Sciatic nerve (tissue), 1 donor: ENCODE results near the genes FAM131B, NOBOX, EZH2 and ZNF212.

DNA sequence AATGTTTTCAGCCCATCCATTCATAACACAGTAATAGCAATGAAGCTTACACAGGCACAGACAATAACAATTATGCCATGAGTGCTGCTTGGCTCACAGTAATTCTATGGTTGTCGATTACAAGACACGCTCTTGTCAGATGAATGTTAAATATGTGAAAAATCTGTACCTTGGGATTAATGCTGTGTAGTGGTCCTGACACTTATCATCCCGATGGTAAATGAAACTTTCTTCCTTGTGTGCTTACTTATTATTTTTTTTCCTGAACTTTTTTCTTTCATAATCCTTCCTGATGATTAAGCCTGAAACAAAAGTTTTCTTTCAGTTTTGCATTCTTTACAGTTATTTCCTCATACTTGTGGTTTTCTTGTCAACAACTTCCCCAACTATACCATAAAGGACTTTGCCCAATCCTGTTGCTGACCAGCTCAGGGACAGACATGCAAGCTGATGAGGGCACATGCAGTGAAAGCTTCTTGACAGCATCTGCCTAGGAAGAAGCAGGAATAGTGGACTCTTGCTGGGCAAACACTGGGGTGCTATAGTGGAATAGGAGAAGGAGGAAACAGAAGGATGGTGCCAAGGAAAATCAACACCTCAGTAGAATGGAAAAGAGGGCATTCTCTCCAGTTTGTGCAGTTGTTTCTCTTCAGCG, 6.8 kb upstream of the MGAM2 start:
- PRO-cap, result no peak

DNA sequence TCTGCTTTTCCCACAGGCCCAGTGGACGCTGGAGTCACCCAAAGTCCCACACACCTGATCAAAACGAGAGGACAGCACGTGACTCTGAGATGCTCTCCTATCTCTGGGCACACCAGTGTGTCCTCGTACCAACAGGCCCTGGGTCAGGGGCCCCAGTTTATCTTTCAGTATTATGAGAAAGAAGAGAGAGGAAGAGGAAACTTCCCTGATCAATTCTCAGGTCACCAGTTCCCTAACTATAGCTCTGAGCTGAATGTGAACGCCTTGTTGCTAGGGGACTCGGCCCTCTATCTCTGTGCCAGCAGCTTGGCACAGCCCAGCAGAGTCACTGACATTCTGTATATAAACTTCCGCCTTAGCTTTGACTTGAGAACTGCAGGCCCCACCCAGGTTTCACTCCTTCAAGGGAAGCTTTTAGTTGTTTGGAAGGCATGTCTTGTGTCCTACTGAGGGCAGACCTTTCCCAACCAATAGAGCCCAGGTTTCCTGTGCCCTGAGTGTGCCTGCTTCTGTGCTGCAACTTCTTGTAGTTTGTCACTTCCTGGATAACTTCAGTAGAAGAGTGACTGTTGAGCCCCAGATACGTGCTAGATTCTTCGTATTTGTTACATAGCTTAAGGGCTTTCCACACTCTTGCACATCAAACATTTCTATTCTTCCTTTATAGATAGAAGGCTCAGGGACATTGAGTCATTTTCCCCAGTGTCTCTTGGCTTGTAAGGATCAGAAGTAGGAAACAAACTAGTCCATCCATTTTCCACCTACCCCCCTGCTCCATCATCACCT, 228.8 kb upstream of the PRSS1 start:
- PRO-cap, result no peak

GRCh38 chr7:142563464-142563965, 185.8 kb upstream of the PRSS1 start:
- PRO-cap, result no peak

DNA sequence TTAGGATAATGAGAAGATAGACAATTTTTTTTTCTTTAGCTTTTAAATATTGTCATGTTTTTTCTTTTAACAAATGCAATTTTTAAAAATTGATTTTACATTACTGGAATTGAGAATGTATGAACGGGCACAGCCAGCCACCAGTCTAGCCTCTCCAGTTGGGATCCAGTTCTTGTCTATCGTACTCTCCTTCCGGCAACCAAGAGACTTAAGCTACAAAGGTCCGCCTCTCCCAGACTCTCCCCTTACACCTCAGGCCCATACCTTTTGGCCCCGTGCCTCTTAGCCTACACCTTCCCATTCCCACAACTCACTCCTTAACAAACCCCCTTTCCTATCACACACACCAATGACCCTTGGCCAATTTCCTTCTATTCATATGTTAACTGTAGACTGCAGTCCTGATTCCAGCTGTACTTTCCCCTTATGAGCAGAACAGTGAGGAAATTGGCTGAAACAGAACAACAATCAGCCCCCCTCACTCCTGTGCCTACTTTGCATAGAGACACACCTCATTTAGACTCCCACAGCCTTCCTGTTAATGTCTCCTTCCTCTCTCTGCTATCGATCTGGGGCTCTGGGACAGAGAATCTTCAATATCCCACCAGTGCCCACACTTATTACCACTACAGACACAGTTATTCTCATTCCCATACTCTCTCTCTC, 1.4 kb upstream of the TMEM139 start:
- PRO-cap, result no peak

GRCh38 chr7:143362108-143363197, at the start of gene FAM131B:
Gene FAM131B (minus strand): TSS chr7:143362713.
- PRO-cap, result unidirectional peak, minus-strand start at chr7:143362740

DNA sequence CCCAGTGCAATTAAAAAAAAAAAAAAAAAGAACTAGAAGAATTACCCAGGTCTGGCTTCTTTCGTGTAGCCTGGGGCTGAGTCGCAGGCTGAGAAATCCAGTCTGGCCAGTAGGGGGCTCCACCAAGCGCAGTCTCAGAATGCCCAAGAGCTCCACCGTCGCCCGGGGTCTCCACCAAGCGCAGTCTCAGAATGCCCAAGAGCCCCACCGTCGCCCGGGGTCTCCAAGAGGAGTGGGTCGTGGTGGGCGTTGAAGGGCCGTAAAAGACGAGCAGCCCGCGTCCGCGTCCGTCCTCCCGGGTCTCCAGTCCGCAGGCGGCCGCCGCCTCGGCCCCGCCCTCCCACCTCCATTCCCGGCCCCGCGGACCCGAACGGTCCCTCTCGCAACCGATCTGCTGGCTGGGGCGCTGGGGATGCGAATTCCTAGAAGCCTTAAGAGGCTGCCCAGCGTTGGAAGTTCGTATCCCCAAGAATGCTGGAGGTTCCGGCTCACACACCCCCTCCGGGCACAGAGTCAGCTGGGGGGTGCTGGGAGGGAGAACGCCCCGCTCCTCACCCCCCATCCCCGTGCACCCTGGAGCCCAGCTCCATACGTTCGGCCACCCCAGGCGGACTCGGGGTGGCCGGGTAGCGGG, 807 bp upstream of the ZYX start:
- PRO-cap, result bidirectional peak, plus-strand start at position 155 of the sequence, minus-strand start outside the sequence; bidirectional peak, plus-strand start at position 349 of the sequence, minus-strand start at position 393 of the sequence

GRCh38 chr7:143391769-143392865, 11.0 kb downstream of the ZYX start:
- PRO-cap, result no peak

DNA sequence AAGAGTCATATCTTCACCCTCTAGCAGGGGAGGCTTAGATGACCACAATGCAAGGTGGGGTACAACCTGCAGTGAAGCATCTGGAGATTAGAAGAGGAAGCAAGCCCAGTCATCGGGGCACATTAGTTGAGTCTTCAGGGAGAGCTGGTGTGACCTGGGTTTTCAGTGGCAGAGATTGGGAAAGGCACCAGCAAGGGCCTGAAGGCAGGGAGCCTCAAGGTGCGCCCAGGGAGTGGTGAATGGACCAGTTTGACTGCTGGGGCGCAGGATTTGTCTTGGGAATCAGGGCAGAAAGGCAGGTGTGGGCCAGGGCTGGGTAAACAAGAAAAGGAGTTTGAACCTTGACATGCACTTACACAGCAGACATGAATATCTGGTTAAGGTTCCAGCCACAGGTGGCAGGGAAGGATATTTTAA, 574 bp upstream of the EPHA1 start:
- PRO-cap, result no peak

DNA sequence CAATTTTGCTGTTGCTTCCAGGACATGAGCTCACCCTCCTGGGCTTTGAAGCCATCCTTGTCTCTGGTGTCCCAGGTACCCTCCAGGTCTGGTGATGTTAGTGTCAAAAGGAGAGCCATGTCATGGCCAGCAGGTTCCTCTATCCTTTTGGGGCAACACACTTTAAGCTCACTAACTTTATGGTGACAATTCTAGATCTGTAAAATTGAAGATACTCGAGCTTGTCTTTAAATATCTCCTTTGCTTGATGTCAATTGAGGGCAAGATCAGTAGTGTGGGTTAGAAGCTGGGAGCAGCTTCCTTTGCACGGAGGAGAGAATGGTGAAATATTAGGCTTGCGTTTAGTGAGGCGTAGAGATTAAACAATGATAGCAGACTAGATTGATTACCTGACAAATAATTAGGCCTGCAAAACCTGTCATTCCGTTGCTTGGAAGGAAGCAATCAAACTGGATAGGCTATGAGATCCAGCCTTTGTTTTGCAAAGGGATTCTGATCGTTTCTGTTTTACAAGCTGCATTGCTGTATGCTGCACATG, at the start of gene NOBOX:
TSS of gene NOBOX (minus strand) at position 119 of the 538 bp plus-strand sequence.
- PRO-cap, result no peak

GRCh38 chr7:145681207-145681557, 435.4 kb upstream of the CNTNAP2 start:
- PRO-cap, result no peak

DNA sequence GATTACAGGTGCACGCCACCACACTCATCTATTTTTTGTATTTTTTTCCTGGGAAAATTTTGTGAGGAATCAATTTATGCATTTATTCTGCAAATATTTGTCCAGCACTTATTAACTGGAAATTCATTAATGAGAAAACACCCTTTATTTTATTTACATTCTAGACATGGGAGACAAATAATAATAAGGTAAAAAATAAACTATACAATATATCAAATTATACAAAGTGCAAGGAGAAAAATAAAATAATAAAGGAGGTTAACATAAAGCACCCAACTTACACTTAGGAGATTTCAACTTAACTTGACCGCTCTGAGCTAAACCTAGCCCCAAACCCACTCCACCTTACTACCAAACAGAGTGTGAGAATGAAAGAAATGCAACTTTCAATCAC, 119.5 kb upstream of the CNTNAP2 start:
- PRO-cap, result no peak

DNA sequence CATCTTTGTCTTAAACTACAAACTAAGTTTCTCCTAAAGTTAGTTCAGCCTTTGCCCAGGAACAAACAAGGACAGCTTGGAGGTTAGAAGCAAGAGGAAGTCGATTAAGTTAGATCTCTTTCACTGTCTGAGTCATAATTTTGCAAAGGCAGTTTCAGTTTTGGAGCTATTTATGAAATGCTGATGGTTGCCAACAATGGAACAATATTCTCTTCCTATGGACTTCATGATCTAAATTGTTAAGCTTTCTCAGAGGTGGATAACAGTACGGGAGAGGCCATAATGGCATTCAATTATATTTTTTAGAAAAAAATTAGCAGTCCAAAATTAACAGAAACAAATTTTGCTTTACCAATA, 25.9 kb upstream of the C7orf33 start:
- PRO-cap, result no peak

GRCh38 chr7:148809552-148810403, 74.3 kb downstream of the EZH2 start:
- PRO-cap, result no peak

DNA sequence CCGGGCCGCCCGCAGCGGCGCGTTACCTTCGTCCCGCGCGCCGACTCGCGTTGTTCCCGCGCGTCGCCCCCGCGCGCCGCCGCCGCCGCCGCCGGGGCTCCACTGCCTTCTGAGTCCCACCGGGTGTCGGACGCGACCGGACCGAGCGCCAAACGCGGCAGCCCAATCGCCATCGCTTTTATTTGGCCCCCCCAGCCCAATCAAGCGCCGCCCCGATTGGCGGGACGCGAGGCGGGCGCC, at the start of gene EZH2:
TSS of gene EZH2 (minus strand) at position 154 of the 240 bp plus-strand sequence.
- PRO-cap, result bidirectional peak, plus-strand start outside the sequence, minus-strand start at position 111 of the sequence

DNA sequence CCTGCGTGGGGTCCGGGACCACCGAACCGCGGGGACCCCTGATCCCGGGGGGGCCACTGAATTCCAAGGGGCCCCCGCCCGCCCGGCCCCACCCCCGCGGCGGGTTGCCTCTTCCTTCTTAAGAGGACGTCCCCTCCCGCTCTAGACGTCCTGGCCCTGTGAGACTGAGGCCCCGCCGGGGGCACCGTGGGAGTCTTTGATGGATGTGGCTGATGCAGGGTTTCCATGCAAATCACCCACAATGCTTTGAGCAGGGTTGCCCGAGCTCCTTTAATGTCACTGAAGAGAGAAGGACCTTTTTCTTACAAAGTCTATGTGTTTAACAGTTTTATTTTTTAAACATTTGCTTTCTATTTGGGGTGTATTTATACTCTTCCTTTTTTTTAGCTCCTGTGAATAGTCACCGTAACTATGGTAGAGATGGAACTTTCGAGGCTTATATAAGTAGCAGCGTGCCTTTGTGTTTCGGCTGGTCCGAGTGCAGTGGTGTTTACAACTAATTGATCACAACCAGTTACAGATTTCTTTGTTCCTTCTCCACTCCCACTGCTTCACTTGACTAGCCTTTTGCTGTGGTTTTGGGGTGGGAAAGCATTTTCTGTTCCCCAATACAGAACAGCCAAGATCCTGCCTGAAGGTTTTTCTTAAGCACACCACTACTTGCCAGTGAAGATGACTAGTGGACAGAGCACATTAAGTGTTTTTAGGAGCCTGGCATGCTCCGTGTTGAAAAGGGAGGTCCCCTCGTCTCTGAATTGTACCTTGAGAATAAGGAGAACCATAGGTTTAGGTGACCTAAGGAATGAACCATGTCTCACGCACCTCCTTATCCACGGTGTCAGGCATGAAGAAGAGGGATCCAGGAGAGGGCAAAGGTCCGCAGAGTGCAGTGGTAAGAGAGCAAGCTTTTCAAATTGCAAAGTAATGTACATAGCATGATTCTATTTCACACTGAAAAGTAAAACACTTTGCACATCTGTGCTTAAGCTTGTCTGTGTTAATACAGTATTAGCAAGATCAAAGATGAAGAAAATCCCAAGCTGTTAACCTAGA, 44.7 kb downstream of the PDIA4 start:
- PRO-cap, result no peak

DNA sequence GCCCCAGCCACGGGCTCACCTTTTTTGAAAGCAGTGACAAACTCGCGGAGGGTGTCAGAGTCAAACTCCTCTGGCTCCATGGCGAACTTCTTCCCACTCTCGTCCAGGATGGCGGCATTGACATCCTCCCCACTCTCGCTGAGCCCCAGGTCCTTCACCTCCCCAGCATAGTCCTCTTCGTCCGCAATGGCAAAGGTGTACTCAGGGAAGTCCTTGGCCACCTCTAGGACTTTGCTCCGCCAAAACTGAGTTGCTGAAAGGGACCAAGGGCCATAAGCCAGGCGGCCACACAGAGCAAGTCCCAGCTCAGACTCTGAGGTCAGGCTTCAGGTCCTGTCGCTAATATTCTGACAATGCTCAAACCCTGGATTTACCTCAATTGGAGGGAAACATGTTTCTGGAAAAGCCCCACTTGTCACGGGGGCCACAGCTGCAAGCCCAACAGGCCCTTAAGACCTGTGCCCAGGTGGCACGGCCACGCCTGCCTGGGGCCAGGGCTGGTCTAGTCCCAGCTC, 23.1 kb downstream of the PDIA4 start:
- PRO-cap, result no peak

GRCh38 chr7:149217313-149217945, 22.0 kb upstream of the ZNF212 start:
- PRO-cap, result no peak

GRCh38 chr7:149239301-149239941, at the start of gene ZNF212:
Gene ZNF212 (plus strand): TSS chr7:149239651.
- PRO-cap, result bidirectional peak, plus-strand start at chr7:149239672, minus-strand start at chr7:149239476

DNA sequence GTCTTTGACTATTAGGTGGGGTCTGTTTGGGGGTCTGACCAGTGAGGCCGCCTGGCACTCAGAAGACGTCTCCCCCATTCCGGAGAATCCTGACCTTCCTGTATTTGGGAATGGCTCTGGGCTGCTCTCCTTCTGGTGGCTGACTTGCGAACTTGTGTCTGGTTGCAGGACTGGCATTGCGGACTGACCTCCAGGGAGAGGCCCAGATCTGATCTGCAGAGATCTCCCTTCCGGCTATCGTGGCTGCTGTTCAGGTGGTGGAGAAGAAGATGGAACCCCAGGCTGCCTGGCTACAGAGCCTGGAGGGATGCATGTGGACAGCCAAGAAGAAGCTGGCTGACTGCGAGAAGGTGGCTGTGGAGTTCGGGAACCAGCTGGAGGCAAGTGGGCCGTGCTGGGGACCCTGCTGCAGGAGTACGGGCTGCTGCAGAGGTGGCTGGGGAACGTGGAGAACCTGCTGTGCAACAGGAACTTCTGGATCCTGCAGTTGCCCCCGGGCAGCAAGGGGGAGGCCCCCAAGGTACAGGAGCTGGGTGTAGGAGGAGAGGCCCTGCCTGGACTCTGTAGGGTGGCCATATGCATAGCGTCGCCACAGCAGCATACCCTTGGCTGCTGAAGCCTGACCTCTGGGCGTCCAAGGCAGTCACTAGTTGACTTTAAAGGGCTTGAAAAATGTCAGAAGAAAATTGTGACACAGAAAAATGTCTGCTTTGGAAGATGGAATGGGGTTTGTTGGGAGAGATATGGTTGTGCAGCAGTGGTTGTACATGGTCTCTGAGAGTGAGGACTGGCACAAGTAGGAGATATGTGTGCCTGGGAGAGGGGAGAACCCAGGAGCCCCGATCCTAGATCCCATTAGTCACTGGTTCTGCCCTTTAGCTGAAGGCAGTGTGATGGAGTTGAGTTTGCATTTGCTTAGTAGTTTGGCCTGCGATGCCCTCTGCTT, 25.7 kb downstream of the ZNF783 start:
- PRO-cap, result no peak

GRCh38 chr7:149436357-149437085, 24.3 kb downstream of the ZNF777 start:
- PRO-cap, result no peak